SK-N-SH (cell line): Measurements from ENCODE around the genes KCTD12, SLAIN1 and NDFIP2.

GRCh38 chr13:75724616-75725051 lies 88.5 kb downstream of the LMO7 start:
- RRBS = no CpG with 5 or more reads among the region's 2 CpGs
CAGE:
- cytosol, long polyA plus RNA = no peak
- long polyA plus RNA = no peak
- nucleus, long polyA plus RNA = no peak

GRCh38 chr13:75841493-75842001 lies 205.4 kb downstream of the LMO7 start:
- RRBS = no CpG with 5 or more reads among the region's 9 CpGs
CAGE:
- cytosol, long polyA plus RNA = no peak
- long polyA plus RNA = no peak
- nucleus, long polyA plus RNA = no peak

DNA sequence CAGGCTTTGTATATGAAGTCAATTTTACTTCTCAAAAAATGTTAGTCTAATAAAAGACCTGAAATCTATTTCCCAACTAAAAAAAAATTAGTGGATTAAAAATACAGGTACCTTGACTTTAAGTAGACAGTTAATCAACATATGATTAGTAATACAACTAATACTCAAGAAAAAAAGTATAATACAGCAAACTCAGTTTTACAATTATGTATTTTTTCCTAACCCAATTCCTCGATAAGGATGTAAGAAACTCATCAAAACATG lies 3.5 kb downstream of the KCTD12 start:
- RRBS = no CpG with 5 or more reads among the region's 1 CpG
CAGE:
- cytosol, long polyA plus RNA = no peak
- long polyA plus RNA = no peak
- nucleus, long polyA plus RNA = no peak

DNA sequence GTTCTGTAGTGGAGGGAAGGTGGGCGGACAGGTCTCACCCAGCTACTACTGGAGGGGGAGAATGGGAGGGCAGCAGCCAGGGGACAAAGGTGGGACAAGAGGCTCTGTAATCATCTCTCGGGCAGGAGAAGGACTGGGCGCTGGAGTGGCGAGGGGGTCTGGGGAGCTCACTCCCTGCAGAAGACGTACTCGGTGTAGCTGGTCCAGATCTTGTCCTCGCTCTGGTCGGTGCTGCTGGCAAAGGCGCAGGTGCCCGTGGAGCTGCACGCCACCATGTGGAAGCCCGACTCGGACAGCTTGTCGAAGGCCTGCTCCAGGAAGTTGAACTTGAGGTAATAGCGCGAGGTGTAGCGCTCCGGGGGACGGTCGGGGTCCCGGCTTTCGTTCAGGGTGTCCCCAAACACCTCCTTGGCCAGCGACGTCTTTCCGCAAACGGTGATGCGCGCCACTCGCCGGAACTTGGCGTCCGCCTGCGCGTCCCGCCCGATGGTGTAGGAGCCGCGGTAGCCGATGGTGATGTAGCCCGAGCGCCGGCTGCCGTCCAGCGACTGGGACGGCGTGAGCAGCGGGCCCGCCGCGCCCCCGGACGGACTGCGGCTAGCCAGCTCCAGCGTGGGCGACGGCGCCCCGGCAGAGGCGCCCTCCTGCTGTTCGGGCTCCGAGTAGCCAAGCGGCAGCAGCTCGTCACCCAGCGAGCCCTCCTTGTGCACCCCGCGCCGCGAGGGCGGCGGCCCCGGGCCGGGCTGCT lies 1.0 kb downstream of the KCTD12 start:
- RRBS = 1% methylated on average over 48 of the region's 72 CpGs
CAGE:
- cytosol, long polyA plus RNA = no peak
- long polyA plus RNA = no peak
- nucleus, long polyA plus RNA = no peak

GRCh38 chr13:76885752-76886614 lies at the start of gene KCTD12:
Gene KCTD12, minus strand, starts transcription at chr13:76886405.
- RRBS = 1% methylated on average over 53 of the region's 115 CpGs
CAGE:
- cytosol, long polyA plus RNA = no peak
- long polyA plus RNA = no peak
- nucleus, long polyA plus RNA = no peak

DNA sequence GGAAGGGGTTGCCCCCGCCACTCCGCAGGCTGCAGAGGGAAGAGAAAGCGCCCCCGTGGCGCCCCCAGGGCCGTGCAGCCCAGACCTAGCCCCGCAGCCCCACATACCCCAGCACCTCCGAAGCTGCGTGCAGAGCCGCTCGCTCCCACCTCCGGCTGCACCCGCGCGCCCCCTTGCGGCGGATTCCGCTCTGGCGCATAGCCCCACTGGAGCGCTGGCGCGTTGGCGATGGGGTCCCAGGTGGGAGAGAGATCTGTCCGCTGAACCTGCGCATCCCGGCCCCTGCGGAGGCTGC lies 11.8 kb upstream of the CLN5 start:
- RRBS = no CpG with 5 or more reads among the region's 27 CpGs
CAGE:
- cytosol, long polyA plus RNA = no peak
- long polyA plus RNA = no peak
- nucleus, long polyA plus RNA = no peak

- RRBS = no CpG with 5 or more reads among the region's 2 CpGs
CAGE:
- cytosol, long polyA plus RNA = no peak
- long polyA plus RNA = no peak
- nucleus, long polyA plus RNA = no peak
Measured at GRCh38 chr13:76993038-76993314, 1.1 kb downstream of the CLN5 start.

DNA sequence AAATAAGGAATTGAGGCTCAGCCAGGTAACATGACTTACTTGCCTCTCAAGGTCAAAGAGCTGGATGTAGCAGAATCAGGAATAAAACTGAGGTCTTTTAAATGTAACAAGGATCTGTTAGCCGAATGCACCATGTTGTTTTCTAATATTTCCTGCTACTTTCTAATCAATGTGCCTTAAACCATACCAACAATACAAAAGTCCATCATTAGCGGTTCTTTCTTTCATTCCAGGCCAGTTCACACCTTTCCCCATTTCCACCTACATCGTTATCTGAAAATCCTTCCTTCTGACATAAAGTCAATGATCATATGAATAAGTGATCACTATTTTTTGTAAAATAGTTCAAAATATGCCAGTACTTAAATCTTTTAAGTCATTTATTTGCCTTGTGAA lies 6.8 kb downstream of the CLN5 start:
- RRBS = no CpG with 5 or more reads among the region's 3 CpGs
CAGE:
- cytosol, long polyA plus RNA = no peak
- long polyA plus RNA = no peak
- nucleus, long polyA plus RNA = no peak

DNA sequence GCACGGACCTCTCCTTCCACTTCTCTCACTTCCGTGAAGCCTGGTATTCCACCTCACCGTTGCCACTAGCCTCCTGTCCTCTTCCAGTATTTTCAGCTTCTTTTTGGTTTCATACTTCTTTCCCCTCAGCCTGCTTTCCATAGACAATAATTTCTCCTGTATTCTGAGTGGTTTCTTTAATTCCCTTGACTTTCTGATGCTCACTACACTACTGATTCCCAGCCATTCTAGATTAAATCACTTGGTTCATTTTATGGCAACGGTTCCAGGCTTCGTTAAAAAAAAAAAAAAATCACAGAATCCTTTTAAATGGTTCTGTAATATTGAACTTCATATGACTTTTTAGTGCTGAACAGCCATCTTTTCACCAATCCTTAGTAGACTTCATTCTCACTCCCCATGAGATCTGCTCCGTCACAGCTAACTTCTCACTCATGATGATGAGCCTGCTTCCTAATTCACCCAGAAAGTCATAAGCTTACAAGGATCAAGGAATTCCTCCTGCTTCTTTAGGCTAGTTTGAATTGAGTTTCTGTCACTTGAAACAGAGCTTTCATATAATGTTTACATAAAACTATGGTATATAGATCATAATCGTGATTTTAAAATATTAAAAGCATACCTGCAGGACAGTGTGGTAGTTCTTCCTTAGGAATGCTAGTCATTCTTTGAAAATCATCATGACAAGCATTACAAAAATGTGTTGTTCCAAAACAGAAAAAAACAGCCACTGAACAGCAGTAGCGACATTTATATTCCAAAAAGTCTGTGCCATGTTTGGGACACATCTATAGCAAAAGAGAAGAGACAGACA lies 23.6 kb upstream of the FBXL3 start:
- RRBS = no CpG with 5 or more reads among the region's 8 CpGs
CAGE:
- cytosol, long polyA plus RNA = no peak
- long polyA plus RNA = no peak
- nucleus, long polyA plus RNA = no peak

GRCh38 chr13:77109294-77109807 lies 82.4 kb upstream of the FBXL3 start:
- RRBS = no CpG with 5 or more reads among the region's 4 CpGs
CAGE:
- cytosol, long polyA plus RNA = no peak
- long polyA plus RNA = no peak
- nucleus, long polyA plus RNA = no peak

DNA sequence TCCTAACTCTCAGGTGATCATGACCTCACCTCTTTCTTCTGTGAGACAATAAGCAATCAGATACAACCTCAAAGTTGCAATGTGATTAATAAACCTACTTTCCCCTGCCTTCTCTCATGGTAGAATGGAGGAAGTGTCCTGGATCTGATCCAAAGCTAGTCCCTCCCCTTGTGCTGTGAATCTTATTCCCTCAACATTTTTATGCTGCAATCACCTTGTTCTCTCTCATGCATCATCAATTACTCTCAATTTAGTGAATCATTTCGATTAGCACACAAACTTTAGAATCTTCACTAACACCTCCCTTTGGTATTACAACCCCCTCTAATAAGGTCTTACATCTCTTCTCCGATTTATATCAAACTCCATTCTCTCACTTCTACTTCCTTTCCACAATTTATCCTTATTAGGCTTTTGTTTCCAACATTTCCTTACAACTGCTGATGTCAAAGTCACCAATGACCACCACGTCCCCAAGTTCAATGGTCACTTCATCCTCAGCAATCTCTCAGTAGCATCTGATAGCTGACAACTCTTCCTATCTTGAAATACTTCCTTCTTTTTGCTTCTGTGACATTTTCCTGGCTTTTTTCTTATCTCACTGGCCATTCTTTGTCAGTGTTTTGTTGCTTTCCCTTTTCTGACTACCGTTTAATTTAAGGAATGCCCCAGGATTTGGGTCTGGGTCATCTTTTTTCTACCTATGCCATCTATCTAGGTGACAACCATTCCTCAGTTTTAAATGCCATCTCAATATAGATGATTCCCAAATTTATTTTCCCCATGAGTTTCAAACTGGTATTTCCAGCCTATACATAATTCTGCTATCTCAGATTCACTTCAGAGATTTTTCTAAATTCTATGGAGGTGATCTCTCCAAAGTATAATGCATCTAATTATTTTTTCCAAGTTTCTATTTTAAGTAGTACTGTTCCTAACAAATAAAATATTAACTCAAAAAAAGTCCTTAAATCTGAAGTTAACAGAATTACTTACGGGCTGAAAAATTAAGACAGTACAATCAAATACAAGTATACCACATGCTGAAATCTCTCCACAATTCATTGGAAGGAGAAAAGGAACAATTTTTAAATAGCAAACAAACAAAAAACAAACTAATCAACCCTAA lies 118.2 kb upstream of the FBXL3 start:
- RRBS = no CpG with 5 or more reads among the region's 5 CpGs
CAGE:
- cytosol, long polyA plus RNA = no peak
- long polyA plus RNA = no peak
- nucleus, long polyA plus RNA = no peak

DNA sequence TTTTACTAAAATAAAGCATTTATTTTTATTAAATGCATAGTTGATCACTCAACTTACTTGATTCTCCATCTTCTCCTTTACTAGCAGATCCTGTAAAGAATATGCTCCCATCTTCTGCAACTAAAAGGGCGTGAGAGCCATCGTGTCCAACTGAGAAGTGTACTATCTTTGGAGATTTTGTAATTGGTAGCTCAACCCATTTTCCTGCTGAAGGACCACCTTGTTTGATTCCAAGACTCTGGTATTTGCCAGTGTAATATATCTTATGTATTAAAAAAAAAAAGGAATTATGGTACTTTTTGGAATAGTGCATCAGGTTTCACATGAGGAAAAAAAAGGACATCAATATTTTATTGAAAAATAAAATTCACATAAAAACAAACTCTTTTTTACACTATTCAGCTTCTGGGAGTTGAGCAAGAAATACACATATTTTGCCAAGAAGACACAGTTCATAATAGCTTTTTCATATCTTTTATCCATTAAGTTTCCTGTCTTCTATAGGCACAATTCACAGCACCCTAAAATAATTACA lies 65.7 kb downstream of the MYCBP2 start:
- RRBS = no CpG with 5 or more reads among the region's 2 CpGs
CAGE:
- cytosol, long polyA plus RNA = no peak
- long polyA plus RNA = no peak
- nucleus, long polyA plus RNA = no peak

DNA sequence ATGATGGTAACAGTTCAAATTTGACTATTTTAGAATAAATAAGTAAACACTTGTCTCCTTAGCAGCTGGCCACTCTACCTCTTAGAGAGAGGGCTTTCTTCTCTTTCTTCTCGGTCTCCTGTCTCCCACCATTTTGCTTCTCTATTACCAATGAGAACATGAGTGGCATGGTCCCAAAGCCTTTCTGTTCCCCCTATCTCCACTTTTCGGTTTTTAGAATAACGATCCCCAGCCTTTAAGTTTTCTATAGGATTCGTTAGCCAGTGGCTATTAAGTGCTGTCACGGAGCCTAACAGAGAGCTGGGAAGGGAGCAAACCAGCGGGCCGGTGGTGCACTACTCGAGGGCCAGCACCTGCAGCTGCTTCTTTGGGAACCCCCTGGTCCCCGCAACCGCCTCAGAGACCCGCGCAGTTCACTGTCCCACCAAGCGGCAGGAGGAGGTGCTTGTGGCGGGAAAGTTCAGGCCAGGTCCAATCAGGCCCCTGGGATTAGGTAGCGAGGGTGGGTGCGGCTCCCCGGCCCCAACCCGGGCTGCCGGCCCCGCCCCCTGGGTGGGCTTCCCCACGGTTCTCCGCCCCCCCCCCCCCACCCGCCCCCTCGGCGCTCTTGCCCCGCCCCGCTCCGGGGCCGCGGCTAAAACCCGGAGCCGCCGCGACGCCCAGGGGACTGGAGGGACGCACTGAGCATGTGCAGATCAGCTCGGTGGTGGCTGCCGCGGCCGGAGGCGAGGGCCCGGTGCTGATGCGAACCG lies at the start of gene SLAIN1:
Gene SLAIN1 (plus strand): TSS at position 663 of the 752 bp plus-strand sequence.
- RRBS = 2% methylated on average over 13 of the region's 44 CpGs
CAGE:
- cytosol, long polyA plus RNA = no peak
- long polyA plus RNA = no peak
- nucleus, long polyA plus RNA = no peak

GRCh38 chr13:77767272-77768086 lies 70.0 kb downstream of the SLAIN1 start:
- RRBS = no CpG with 5 or more reads among the region's 7 CpGs
CAGE:
- cytosol, long polyA plus RNA = no peak
- long polyA plus RNA = no peak
- nucleus, long polyA plus RNA = no peak

DNA sequence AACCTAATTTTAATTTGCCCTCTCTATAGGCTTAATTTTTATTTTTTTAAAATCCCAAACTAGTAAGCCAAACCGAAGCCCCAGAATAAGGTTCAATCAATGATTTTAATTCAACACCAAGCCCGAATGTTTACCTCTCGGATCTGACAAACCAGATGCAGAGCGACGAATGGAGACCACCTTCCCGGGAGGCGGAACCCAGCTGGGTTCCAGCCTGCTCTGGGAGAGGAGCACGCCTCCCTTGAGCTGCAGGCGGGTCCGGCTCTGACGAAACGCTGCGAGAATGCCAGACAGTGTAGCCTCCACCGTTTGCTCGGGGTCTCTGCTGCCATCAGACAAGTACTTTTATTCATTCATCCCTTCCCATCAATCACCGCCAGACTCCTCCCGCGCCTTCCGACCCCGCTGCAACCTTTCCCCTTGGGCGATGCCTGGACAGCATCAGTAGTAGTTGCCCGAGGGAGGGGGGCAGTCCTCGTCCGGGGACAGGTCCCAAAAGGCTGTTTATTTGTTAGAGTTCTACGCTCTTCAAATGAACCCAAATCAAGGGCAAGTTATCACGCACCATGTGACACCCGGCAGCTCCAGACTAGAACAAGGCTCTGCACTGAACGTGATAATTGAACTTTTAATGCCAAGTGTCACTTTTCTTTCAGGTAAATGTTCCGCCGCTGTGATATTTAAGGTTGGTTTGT lies 779 bp upstream of the EDNRB start:
- RRBS = 11% methylated on average over 8 of the region's 30 CpGs
CAGE:
- cytosol, long polyA plus RNA = no peak
- long polyA plus RNA = no peak
- nucleus, long polyA plus RNA = no peak

DNA sequence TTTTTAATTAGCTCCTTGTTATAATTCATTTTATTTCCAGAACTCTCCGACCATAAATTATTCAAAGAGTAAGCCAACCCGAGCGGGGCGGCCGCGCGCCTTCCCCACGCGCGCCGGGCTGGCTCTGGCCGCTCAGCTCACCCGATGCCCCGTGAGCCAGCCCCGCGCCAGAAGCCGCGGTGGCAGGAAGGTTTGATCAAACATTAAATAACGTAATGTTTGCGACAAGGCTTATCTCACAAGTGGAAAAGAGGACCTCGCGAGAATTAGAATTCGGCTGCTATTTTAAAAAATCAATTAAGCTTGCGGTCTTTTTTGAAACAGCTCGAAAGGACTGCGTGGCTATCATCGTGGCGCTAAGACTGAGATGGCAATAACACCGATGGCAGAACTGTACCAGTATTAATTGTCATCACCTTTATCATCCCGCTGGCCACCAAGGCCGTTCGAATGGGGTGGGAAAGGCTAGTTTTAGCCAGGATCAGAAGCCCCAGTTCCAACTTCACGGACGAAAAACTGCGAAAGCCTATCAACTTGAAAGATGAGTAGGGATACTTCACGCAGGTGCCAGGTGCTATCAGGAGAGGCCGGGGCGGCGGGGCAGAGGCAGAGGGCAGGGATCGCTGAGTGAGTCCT lies 6.5 kb downstream of the POU4F1 start:
- RRBS = no CpG with 5 or more reads among the region's 40 CpGs
CAGE:
- cytosol, long polyA plus RNA = no peak
- long polyA plus RNA = no peak
- nucleus, long polyA plus RNA = no peak

- RRBS = no CpG with 5 or more reads among the region's 5 CpGs
CAGE:
- cytosol, long polyA plus RNA = no peak
- long polyA plus RNA = no peak
- nucleus, long polyA plus RNA = no peak
Measured at GRCh38 chr13:79368620-79369026, 37.4 kb downstream of the RBM26 start.

- RRBS = 1% methylated on average over 40 of the region's 81 CpGs
CAGE:
- cytosol, long polyA plus RNA = no peak
- long polyA plus RNA = no peak
- nucleus, long polyA plus RNA = no peak
Measured at GRCh38 chr13:79480649-79481589, at the start of gene NDFIP2. Gene NDFIP2, plus strand, starts transcription at chr13:79481155.

DNA sequence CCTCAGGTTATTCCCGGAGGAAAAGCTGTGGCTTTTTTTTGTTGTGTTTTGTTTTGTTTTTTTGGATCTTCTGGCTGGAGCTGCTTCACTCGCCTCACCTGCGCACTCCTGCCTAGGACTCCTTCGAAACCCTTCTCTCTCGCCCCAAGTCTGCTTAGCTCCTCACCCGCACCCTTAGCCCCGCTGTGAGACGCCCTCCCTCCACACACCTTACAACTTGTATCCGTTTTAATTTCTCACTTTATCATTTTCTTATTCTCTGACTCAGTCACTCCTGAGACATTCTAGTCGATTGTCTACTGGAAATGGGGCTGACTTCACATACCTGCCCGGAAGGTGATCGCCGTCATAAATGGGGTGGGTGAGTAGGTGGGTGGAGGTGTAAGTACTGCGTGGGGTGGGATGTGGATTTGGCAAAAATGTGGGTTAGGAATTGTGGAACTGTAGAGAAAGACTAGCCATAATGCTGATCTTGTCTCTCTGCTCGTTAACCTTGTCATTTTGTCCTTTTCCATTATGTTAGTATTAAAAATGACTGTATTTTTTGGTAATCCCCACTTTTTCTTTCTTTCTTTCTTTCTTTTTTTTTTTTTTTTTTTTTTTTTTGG lies 739 bp downstream of the NDFIP2 start:
- RRBS = 8% methylated on average over 1 of the region's 15 CpGs
CAGE:
- cytosol, long polyA plus RNA = no peak
- long polyA plus RNA = no peak
- nucleus, long polyA plus RNA = no peak

- RRBS = no CpG with 5 or more reads among the region's 4 CpGs
CAGE:
- cytosol, long polyA plus RNA = no peak
- long polyA plus RNA = no peak
- nucleus, long polyA plus RNA = no peak
Measured at GRCh38 chr13:79525619-79526498, 44.9 kb downstream of the NDFIP2 start.